Paraaortic lymph node (tissue), 1 donor: ENCODE measurements around the gene DCDC2.

DNA sequence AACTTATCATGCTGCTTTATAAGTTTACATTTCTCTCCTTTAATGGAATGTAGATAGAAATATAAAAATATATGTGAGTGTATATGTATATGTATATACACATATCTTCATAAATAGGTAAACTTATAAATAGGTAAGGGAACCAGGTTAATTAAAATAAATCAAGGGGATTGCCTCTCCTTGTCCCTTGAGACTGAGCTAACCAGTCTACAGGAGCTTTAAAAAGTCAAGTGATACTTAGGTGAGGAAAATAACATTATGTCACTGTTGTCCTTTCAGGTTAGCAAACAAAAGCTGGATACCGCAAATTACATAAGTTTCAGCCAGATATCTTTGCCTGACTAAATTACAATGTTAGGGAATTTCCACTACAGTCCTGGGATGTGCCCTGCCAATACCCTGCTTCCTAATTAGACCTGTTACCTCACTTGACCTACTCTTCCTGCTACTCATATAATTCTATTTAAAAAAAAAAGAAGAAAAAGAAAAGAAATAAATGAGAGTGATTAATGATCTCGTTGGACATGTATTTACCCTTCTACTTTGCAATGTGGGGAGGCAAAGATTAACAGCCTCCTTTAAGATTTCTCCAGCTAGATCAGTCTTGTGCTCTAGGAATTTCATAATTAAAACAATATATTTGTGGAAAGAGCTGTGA, 318.8 kb downstream of the HDGFL1 start:
- PRO-cap: no peak

- PRO-cap: no peak
Observed at GRCh38 chr6:24357428-24358289, at the start of gene DCDC2. DCDC2 (minus strand) TSS chr6:24358059.

DNA sequence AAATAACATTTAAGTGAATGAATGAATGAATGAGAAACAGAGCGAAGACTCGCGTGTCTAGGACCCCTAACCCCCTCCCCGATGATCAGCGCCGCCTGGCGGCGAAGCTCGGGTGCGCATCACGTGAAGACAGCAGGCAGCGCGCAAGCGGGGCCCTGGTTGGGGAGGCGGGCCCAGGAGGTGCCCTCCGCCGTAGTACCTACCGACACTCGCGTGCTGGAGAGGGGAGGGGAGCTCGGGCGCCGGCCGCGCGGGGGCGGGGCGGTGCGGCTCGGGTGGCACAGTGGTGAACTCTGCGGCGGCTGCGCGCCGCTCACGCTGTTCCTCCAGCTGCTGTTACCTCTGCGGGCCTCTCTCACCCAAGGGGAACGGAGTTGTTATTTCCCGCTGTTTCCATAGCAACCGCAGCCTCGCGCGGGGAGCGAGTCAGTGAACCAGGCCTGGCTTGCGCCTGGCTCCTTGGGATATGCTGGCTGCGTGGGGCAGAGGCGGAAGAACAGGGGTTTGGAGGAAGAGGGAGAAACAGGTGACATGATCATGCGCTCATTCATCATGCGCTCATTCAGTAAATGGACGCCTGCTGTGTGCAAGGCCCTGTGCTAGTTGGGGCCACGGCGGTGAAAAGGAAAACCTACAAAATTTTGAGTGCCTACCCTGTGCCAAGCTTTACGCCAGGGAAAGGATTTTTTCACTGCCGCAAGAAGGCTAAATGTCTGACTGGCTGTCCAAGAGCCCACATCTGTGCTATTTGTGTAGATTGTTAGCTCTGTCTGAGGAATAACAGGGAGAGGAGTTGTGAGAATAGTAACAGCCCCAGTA, 2.1 kb upstream of the DCDC2 start:
- PRO-cap: no peak

DNA sequence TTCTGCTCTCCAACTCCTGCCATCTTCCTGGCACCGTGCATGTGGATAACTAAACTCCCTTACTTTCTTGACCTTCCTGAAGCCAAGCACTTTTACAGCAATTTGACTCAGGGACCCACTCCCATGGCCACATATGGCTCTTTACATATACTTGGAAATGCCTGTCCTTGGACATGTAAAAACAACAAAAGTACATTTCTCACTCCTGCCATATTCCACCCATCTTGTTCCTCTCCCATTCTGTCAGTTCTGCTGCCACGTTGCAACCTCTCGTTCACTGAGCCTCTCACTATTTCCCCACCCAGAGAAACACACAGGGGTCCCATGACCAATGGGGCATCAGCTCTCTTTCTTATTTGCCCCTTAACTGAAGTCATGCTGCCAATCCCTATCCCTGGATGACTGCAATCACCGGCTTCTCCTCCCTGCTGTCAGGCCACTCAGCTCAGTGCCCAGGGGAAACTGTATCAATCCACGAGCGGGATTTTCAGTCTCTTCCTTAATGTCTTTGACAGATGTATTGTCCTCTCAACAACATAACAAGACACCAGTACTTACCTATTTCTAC, 437 bp downstream of the GPLD1 start:
- PRO-cap: no peak

GRCh38 chr6:24584421-24584800, 61.6 kb downstream of the KIAA0319 start:
- PRO-cap: no peak

DNA sequence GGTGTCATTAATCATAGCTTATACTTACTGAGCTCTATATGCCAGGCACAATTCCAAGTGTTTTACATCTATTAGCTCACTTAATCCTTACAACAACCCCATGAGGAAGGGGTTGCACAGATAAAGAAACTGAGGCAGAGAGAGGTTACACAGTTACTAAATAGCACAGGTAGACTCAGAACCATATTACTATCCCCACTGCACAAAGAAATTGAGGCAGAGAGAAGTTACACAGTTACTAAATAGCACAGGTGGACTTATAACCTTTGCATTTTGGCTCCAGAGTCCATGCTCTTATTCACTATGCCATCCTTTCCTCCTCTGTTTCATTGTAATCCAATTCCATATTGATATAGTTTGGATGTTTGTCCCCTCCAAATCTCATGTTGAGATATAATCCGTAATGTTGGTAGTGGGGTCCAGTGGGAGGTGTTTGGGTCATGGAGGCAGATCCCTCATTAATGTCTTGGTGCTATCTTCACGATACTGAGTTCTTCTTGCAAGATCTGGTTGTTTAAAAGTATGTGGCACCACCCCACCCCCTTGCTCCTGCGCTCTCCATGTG, 3.5 kb downstream of the TDP2 start:
- PRO-cap: no peak

DNA sequence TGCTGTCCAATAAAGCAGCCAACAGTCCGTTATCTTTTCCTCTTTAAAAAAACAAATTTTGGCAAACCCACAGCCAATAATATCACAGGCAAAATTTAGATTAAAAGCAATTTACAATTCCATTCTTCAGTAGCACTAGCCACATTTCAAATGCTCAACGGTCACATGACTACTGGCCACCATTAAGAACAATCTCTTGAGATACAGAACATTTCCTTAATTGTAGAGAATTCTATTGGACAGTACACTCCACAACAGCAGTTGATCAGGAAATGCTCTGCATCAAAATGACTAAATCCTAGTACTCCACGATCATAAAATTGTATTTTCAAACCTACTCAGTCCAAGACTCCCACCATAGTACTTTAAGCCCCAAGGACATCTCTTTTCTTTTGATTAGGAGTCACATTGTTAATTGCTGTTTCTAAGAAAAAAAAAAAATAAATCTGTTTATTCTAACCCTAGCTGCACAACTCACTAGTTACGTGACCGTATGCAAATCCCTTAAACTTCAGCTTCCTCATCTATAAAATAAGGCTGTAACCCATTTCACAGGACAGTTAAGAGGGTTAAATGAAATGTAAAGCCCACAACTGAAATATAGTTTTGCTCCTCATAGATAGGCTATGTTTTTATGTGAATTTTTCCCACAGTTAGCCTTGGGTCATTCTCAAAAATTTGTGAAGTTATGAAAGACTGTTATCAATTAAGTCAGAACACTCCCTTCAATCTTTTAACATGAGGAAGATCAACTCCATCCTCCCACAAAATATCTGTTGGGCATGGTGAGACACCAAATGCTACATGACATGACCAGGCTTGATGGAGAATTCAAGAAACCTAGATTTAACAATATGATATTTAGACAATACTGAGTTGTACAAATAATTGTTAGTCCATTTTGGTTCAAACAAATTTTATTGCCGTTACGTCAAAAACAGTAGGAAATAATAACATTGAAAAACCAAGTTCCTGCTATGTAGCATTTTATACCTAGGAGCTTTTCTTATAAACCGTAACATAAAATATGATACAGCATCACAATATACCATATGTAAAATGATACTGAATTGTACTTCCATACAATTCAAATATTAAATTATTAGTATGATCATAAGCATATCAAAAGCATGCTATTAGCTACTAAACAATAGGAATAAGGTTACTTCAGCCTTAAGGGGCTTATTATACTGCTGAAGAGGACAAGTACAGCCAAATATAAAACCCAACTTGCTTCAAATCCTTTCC, 9.5 kb downstream of the C6orf62 start:
- PRO-cap: no peak

DNA sequence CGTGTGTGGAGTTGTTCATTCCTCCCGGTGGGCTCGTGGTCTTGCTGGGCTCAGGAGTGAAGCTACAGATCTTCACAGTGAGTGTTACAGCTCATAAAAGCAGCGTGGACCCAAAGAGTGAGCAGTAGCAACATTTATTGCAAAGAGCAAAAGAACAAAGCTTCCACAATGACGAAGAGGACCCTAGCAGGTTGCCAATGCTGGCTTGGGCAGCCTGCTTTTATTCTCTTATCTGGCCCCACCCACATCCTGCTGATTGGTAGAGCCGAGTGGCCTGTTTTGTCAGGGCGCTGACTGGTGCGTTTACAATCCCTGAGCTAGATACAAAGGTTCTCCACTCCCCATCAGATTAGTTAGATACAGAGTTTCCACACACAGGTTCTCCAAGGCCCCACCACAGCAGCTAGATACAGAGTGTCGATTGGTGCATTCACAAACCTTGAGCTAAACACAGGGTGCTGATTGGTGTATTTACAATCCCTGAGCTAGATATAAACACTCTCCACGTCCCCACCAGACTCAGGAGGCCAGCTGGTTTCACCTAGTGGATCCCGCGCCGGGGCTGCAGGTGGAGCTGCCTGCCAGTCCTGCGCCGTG, 9.3 kb upstream of the GMNN start:
- PRO-cap: no peak

GRCh38 chr6:24902988-24903305, 32.8 kb downstream of the RIPOR2 start:
- PRO-cap: no peak

DNA sequence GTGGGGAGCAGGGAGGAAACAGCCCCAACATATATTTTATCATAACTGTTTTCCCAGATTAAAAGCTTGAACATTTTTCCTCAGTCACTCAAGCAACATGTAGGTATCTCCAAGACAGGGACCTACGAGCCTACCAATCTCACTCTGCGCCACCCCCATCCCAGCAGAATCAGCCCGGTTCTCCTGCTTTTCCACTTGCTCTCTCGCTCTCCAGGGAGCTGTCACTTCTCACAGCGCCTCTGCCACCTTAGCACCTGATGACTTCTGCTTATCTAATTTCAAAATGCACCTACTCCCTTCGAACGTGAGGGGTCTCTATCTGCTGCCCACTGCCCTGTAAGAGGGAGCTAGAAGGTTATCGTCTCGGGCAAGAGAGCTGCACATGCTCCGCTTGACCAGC, 26.0 kb downstream of the RIPOR2 start:
- PRO-cap: no peak

DNA sequence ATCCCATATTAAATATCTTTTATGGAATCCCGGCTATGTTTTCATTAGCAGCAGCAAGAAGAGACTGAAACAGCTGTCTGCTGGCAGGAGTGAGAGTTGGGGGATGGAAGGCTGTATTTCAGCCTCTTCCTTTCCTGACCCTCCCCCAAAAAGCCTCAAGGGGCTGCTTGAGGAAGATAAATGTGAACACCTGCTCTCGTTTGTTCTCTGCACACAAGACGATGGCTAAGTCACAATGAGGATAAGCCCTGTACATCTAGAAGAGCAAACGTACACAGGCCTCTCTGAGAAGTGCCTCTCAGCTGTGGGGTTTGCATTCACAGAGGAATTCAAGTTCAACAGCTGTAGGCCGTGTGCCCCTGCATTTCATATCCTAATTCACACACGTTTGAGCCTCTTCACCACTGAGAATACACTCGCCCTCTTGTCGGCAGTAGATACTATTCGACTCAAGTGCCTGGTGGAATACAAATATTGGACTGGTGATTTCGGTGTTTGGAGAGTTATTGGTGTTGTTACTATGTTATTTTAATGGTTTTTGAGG, 16.2 kb downstream of the RIPOR2 start:
- PRO-cap: no peak

DNA sequence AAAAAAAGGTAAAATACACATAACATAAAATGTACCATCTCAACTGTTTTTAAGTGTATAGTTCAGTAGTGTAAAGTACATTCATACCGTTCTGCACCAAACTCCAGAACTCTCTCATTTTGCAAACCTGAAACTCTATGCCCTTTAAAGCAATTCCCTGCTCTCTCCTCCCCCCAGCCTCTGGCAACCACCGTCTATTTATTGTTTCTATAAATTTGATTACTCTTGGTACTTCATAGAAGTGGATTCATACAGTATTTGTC, 13.0 kb downstream of the RIPOR2 start:
- PRO-cap: no peak

- PRO-cap: no peak
Observed at GRCh38 chr6:24930459-24930723, 5.4 kb downstream of the RIPOR2 start.

DNA sequence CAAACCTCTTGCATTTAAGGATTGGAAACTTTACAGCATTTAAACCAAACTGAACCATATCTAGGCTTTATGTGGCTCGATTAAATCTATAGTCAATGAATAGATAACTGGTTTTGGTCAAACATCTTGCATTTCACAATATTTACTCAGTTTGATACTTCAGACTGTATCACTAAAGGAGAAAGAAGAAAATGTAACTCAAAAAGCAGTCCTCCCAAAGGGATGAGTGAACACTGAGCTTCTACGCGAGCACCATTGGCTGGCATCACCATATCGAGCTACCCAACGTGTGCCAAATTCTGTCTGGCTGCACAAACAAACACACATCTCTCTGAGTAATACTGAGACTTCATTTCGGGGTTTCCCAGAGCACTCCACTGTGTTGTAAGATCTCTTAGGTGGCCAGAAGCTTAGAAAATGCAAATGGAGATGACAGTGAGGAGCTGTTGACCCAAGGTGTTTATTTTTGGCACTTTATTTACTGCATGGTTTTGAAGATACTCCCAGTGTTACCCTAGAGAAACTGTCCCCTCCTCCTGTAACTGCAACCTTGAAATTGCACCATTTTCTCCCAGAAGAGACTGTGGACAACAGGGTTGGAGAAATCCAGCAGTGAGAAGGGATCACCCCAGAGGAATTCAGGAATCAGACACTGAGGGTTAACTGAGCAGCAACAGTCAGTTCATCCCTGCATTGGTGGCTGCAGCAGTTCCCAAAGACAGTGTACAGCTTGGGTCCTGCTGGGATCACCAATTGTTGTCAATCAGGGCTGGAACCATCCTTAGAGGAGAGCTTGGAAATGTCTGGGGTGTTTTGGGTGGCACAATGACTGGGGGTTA, 910 bp upstream of the RIPOR2 start:
- PRO-cap: unidirectional peak, minus-strand start at position 379 of the sequence

DNA sequence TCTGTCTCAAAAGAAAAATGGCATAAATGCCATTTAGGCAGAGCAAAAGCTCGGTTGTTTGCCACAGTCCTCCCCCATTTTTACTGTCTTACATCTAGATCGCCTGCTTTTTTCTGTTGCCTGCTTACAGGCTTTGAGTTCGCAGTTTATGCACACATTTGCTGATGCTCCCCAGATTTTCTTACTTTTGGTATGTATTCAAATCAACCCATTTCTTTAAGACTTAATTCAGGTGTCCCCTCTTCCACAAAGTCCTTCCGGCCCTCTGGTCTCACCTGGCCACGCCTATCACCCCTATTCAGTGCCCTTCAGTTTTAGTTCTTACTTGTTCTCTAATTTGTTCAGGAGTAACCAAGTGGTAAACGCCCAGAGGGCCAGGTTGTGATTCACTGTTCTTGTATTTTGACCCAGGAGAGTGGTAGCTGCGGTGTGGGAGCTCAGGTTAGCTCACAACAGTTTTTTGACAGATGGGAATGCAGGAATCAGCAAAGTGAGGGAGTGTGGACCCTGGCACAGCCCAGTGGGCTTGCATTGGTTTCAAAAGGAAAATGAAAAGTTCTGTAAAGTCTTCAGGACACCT, 81.6 kb upstream of the RIPOR2 start:
- PRO-cap: no peak

GRCh38 chr6:25027003-25027622, 91.4 kb upstream of the RIPOR2 start:
- PRO-cap: no peak

GRCh38 chr6:25050068-25050981, 114.6 kb upstream of the RIPOR2 start:
- PRO-cap: no peak

DNA sequence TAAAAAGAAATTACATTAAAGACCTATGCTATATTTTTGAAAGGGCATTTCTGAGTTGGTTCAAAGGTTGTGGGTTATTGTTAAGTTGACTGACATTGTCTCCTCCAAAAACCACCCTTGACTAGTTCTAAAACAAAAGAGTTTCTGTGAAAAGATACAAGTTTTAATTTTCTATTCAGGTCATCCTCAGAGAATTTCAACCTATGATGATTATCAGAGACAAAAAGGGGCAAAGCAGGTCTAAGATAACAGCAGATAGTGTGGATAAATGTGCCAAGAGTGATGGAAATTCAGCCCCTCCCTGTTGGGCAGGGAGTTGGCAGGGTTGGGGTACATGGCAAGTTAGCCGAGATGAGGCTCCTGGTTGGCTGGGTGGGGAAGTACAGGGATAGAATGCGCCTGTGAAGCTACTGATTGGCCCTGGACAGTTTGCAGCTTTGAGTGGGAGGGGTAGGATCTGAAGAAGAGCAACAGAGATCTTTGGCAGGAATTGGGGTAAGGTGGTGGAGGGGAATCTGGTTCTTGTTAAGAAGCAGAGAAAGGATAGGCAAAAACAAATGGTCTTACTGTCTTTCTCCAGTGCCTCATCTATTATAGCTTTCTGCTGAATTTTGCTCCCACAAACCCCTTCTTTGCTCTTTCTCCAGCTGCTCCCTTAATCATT, 86.7 kb upstream of the CARMIL1 start:
- PRO-cap: no peak

DNA sequence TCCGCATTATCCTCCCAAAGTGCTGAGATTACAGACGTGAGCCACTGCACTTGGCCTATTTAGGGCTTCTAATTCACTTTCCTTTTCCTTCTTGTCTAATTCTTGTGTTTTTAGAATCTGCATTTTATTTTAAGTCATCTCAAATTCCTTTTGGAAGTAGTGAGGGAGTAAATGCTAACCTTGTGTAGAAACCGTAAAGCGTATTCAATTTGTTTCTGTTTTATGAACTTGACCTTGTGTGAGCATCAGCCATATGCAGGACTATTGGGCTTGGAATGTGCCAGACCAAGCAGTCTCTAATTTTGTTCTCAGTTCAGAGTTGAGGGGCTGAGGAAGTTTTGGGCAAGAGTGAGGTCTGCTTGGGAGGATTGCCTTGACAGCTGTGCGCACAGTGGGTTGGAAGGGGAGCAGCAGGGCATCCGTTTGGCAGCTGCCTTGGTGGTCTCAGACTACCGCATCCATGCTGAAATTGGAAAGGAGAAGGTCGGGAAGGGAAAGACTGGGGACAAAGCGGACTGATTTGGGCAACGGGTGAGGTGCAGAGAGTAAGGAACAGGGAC, 38.7 kb downstream of the CARMIL1 start:
- PRO-cap: no peak

GRCh38 chr6:25329831-25330371, 50.7 kb downstream of the CARMIL1 start:
- PRO-cap: no peak